Daoy (cell line): ENCODE results near the genes CDT1 and TRAPPC2L.

GRCh38 chr16:88784033-88785049 is 679 bp downstream of the PIEZO1 start:
- RAMPAGE, long total RNA, result no peak

GRCh38 chr16:88803263-88804323 is at the start of gene CDT1:
TSS of gene CDT1 (plus strand) at chr16:88803789.
- RAMPAGE, long total RNA, result no peak

DNA sequence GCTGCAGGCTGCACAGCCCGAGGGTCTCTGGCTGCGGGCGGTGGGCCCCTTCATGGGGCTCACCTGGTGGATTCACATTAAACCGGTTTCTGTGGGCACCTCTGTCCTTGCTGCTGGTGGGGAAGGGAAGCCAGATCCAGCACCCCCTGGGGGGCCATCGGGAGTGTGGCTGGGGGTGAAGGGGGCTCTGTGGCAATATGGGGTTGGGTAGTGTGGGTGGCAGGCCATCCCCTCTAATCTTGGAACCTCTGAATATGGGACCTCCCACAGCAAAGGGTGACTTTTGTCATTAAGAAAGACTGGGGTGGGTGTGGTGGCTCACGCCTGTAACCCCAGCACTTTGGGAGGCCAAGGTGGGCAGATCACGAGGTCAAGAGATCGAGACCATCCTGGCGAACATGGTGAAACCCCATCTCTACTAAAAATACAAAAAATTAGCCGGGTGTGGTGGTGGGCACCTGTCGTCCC is 3.3 kb downstream of the APRT start:
- RAMPAGE, long total RNA, result no peak

- RAMPAGE, long total RNA, result no peak
Measured at GRCh38 chr16:88812600-88812885, 815 bp upstream of the APRT start.

- RAMPAGE, long total RNA, result no peak
Measured at GRCh38 chr16:88812886-88813867, 1.4 kb upstream of the APRT start.

DNA sequence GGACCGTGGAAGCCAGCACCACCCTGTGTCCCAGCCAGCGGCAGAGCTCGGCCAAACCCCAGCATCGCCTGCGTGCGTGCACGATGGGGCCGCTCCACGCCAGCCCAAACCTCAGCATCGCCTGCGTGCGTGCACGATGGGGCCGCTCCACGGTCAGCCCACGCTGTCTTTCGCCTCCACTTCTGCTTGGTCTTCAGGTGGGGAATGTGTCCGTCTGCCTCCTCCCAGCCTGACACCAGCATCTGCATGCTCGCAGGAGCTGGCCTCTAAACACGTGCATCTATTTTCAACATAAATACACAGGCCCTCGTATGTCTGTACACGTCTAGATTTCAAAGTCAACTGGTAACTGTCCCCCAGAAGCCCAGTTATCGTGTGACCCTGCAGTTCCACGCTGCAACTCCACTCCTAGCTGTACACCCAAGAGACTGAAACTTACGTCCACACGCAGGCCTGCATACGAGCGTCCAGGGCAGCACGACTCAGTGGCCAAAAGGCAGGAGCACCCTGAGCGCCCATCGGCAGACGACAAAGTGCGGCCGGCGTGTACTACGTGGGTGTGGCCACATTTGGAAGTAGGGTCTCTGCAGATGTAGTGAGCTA is 13.7 kb downstream of the GALNS start:
- RAMPAGE, long total RNA, result no peak

GRCh38 chr16:88853265-88853905 is 3.4 kb downstream of the GALNS start:
- RAMPAGE, long total RNA, result no peak

DNA sequence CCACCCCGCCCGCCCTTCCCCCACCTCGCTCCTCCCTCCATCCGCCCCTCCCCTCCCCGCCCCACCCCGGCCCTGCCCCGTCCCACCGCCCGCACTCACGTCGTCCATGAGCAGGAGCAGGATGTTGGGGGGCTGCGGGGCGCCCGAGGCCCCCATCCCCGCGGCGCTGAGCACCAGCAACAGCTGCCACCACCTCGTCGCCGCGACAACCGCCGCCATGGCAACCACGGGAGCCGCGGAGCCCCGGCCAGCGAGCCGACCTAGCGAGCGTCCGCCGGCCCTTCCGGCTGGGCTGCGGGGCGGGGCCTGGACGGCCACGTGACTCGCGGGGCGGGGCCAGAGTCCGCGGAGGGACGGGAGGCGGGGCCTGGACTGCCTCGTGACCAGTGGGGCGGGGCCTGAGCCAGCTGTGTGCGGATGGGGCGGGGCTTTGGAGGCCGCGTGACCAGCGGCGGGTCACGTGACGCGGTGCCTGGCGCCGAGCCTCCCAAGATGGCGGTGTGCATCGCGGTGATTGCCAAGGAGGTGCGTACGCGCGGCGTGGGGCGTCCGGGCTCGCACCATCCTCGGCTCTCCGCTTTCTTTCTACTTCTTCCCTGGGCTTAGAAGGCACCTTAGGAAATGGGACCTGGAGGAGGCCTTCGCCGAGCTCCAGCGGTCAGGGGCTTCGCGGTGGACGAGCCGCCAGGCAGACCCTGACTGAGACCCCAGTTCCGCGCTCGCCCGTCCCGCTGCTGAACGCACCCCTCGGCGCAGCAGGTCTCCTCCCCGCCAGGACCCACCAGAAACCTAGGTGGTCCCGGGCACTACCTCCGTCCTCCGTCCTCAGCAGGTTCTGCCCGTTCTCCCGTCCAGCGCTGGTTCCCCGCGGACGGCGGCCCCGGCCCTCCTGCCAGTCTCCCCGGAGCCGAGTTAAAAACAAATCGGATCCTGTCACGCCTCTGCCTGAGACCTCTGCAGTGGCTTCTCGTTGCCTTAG is at the start of gene TRAPPC2L:
Gene TRAPPC2L (plus strand): TSS at position 469 of the 979 bp plus-strand sequence.
- RAMPAGE, long total RNA, result start-site peak on the plus strand centred at position 472 of the sequence, 36 bp wide, 60 and 190 reads in 2 replicates

GRCh38 chr16:88870526-88871216 is 4.2 kb upstream of the PABPN1L start:
- RAMPAGE, long total RNA, result no peak

DNA sequence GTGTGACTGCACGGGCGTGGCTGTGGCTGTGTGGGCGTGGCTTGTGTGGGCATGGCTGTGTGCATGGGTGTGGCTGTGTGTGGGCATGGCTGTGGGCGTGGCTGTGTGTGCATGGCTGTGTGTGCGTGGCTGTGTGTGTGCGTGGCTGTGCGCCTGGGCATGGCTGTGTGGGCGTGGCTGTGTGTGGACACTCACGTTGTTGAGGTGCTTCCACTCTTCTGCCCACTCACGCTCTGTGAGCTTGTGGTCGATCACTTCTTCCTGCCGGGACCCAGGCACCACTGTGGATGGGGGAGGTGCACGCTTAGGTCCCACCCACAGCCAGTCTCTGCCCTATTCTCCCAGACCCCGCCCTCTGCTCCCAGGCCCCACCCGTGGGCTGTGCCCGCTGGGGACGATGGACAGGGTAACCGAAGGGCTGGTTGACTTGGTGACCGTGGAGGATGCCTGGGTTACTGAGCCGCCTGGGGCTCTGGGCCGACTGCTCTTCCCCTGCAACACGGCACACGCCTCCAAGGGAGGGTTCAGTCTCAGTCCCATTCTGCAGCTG is 16.1 kb upstream of the PABPN1L start:
- RAMPAGE, long total RNA, result no peak

GRCh38 chr16:88900565-88901062 is 34.2 kb upstream of the PABPN1L start:
- RAMPAGE, long total RNA, result no peak

GRCh38 chr16:88902762-88903820 is 36.6 kb upstream of the PABPN1L start:
- RAMPAGE, long total RNA, result no peak

GRCh38 chr16:88967073-88967691 is 9.8 kb downstream of the CBFA2T3 start:
- RAMPAGE, long total RNA, result no peak

GRCh38 chr16:88972766-88973765 is 3.9 kb downstream of the CBFA2T3 start:
- RAMPAGE, long total RNA, result no peak

- RAMPAGE, long total RNA, result no peak
Measured at GRCh38 chr16:88977985-88978784, 1.2 kb upstream of the CBFA2T3 start.

DNA sequence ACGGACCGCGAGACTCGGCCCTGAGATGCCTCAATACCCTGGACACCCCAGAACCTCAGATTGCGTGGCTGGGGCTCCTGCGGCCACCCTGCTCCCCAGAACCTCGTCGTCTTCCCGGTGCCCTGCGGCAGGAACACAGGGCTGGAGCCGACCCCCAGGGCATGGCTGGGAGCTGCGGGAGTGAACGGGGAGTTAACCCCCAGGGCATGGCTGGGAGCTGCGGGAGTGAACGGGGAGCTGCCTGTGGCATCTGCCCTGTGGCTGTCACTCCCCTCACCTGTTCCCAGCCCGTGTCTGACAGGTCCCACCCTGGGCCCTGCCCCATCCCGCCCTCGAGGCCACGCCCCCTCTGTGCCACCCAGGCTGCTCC is 39.5 kb upstream of the ACSF3 start:
- RAMPAGE, long total RNA, result no peak

DNA sequence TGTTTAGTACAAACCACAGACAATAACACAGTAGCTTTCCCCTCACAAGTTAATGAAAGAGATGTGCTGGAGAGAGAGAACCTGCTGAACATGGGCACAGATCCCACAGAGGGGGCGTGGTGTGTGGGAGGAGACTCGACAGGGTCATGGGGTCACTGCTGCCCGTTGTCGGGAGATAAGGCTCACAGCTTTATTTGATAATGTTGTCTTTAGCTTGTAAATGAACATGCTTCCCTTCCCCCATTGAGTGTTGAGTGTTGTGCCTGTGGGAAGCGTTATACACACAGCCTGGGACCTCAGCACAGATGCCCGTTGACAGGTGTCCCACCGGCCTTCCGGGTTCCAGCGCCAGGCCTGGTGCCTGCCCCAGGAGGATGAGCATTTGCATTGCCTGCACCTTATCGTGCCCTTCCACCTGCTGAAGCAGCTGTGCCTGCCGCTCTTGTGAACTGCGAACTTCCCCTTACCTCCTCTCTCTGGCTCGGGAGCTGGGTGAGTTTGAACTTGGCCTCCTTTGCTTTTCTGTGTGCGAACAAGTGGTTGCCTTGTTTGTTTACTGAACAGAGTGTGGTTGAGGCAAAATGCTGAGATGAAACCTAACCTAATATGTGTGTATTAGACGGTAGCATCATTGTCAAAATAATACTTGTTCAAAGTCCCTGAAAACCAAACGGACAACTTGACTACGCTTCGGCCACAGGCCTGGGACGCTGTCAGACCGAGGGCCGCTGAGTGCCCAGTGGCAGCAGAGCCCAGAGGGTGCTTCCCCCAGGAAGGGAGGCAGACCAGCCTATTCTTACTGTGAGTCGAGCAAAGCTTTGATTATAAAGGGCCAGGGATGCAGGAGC is 4.8 kb downstream of the ACSF3 start:
- RAMPAGE, long total RNA, result no peak

DNA sequence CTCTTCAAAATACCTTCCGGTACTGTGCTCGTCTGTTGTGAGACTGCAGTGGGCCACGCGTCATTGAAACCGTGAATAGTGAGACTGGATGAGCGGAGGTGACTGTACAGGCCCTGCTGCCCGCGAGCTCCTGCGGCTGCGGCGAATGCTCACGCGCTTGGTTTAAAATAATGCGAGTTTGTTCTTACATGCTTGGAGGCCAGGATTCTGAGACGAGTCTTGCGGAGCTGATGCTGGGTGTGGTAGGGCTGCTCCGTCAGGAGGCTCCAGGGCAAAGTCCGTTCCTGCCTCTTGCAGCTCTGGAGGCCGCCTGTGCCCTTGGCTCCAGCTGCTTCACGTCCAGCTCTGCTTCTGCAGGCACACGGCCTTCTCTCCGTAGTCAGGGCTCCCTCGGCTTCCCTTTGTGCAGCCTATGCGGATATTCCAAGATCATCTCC is 9.5 kb downstream of the ACSF3 start:
- RAMPAGE, long total RNA, result no peak

DNA sequence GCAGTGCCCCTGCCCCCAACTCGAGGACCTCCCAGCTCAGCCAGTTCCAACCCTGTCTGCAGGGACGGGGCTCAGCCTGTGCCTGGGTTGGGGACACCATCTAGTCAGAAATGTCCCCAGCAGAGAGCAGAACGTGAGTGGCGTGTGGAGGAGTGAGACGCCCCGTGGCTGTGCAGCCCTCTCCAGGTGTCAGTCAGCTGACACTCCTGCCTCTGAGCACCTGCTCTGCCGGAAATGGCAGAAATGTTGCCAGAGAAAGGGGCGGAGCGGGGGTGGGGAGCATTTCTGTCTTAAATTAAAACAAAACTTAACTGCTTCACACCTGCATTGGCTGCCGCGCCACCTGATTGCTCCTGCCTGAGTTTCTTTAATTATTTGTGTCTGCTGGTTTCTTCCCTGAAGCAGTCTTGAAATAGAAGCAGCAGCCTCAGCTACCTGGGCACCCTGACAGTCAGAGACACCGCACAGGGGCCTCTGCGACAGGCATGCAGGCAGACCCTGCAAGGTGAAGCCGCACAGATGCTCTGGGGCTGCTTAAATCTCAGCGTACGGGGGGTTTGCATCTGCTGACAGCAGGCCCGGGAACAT is 29.0 kb downstream of the ACSF3 start:
- RAMPAGE, long total RNA, result no peak

- RAMPAGE, long total RNA, result no peak
Measured at GRCh38 chr16:89246519-89246735, 28.9 kb downstream of the ZNF778 start.